Bronchus (tissue), 1 donor: ENCODE measurements around a stretch of chr13.

DNA sequence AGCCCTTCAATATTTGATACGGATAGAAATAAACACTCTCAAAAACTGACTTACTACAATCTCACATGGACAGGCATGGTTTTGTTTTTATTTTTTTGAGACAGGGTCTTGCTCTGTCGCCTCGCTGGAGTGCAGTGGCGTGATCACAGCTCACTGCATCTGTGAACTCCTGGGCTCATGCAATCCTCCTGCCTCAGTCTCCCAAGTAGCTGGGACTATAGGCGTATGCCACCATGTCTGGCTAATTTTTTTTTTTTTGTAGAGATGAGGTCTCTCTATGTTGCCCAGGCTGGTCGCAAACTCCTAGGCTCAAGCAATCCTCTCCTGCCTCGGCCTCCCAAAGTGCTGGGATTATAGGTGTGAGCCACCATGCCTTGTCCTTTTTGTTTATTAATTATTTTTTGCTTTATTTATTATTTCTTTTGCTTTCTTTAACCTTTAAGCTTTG, 51.6 kb downstream of the ELF1 start:
- PRO-cap, result no peak

DNA sequence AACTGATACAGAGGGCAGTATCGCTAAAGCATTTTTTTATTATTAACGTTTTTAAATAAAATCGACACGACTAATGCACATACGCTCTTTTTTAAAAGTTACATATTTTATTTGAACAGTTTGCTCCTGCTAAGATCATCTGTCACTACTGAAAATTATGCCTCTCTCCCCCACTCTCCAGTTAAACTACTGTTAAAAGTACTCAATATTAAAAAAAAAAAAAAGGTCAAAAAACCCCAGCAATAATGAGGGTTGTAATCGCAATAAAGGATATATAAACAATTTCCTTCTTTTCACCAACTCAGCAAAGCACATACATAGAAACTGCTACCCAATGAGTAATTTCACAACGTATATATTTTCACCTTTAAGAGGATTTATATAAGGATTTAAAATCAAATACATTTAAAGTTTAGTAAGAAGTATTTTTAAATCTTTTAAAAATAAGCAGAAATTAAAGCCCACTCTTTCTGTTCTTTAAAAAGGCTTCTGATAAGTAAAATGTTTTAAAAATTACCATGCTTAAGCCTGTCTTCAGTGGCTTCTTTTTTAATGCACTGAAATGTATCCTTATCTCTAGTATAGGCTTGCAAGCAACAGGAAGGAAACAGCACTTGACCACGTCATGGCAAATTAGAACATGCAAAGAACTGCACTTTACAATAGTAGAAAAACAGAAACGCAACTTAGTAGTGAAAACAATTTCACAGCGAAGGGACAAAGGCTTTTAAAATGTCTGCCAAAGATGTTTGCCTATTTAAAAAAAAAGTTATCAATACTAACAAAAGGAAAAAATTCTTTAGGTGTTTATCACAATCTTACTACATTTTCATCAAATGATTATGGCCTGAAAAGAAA, 36.5 kb downstream of the ELF1 start:
- PRO-cap, result bidirectional peak, plus-strand start at position 708 of the sequence, minus-strand start at position 551 of the sequence

DNA sequence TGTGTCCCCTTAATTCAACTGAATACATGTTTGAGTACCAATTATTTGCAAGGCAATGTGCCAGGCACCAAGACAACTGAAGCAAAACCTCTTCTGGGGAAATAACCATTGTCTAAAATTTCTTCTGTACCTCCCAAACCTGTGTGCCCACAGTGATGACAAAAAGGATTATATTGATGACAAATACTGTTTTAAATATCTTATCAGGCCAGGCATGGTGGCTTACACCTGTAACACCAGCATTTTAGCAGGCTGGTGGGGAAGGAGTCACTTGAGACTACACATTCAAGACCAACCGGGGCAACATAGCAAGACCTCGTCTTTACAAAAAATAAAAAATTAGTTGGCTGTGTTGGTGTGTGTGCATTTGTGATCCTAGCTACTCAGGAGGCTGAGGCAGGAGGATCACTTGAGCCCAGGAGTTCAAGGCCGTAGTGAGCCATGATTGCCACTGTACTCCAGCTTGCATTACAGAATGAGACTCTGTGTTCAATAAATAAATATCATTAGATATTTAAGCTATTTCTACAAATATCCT, 35.0 kb downstream of the ELF1 start:
- PRO-cap, result no peak

DNA sequence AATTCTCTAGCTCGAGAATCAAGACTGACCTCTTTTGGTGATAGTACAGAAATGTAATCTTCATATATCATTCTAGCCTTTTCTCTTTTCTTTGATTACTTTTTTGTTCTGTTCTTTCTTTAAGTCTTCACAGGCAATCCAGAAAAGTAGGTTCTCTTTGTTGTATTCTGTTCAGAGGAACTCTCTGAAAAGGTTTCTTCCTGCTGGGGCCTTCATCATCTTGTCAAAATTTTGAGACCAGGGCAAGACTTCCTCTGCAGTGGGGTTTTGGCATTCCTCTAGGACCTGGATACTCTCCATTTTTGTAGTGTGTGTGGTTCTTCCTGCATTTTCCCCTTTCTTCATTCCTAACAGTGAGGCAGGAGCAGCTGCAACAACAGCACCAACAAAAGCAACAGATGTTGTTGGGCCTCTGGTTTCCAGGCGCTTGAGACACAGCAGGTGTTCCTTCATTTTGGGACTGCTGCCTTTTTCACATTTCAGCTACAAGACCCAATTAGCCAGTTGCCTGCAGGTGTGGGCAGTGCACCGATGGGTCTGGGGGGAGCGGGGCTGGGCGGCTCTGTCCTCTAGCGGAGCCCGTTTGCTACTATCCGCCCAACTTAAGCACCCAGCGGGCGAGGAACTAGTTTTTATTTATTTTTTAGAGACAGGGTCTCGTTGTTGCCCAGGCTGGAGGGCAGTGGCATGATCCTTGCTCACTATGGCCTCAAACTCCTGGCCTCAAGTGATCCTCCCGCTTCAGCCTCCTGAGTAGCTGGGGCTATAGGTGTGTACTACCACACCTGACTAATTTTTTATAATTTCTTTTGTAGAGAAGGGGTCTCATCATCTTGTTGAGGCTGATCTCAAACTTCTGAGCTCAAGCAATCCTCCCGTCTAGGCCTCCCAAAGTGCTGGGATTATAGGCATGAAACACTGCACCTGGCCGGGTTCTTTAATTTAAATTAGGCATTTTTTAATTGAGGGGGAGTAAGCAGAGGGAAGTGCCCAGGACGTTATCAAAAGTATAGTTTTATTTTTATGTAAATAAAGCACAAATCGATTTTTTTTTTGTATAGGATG, 25.9 kb downstream of the ELF1 start:
- PRO-cap, result no peak

DNA sequence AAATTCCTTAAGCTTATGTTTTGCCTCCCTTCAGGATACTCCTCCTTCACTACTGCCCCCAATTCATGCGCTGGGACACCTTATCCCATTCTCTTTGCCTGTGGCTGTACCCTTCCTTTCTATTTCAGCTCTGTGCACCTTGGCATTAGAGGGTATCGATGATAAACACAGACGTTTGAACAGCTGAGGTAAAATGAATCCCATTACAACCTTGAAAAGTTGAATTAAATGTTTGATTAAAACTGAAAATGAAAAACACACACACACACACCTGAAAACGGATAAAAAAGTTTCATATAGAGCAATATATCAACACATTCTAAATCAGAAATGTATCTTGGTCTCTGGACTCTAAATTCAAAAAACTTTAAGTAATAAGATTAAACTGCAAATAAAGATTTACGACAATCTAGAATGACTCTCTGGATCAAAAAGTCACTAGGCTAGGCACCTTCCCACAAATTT, 10.0 kb upstream of the WBP4 start:
- PRO-cap, result no peak

GRCh38 chr13:41177901-41178534, 16.4 kb downstream of the KBTBD7 start:
- PRO-cap, result no peak

GRCh38 chr13:41567649-41568594, 110.6 kb downstream of the RGCC start:
- PRO-cap, result no peak

GRCh38 chr13:41647609-41648850, 190.7 kb downstream of the RGCC start:
- PRO-cap, result no peak

DNA sequence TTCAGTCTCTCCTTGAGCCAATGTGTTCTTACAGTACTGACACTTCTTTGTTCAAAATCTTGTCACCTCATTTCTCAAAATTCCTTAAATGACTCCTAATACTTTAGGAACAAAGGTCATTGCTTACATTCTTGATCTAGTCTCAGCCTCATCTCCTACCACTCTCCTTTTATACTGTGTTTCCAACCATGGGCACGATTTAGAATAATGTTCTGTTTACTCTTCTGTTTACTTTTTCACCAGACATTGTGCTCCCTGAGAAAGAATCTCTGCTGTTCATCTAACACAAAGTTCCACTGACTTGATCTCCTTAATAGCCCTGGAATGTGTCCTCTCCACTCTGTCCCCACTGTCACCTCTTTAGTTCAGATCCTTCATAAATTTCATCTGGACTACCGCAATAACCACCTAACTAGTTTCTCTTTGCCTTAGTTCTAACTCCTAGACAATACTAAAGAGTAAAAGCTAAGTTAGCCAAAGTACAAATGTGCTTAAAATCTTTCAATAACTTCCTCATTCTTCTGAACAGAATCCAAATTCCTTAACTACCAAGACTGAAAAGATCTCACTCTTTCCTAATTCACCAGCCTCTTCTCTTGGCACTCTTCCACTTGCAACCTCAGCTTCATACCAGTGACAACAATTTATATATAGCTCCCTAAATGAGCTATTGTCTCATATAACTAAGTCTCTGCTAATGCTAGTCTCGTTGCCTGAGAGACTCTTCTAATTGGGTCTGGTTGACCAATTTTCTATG, 180.1 kb downstream of the VWA8 start:
- PRO-cap, result no peak

DNA sequence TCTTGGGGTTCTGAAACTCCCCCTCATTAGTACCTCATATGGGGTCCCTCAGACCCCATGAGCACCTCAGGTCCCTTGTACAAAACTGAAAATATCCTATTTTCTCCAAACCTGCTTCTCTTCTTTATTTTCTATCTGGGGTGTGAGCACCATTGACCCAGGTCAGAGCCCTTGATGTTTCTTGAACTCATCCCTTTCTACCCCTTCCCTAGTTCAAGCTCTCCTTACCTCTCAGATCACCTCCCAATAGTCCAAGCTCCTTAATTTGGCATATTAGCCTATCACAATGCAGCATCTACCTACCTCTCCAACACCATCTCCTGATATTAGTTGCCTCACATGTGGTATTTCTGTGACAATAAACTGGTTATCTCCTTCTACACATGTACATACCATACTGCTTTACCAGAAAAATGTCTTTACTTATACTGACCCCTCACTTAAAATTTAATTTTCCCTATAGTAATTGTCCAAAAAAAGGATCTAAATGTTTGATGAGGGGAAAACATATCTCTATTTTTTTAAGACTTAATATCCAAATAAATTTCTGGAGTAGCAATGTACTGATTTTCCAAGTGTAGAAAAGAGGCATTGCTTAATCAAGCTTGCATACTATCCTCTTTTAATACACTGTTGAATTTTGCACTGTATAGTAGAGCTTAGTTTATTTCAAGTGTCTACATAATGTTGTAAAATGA, 68.1 kb downstream of the VWA8 start:
- PRO-cap, result no peak

DNA sequence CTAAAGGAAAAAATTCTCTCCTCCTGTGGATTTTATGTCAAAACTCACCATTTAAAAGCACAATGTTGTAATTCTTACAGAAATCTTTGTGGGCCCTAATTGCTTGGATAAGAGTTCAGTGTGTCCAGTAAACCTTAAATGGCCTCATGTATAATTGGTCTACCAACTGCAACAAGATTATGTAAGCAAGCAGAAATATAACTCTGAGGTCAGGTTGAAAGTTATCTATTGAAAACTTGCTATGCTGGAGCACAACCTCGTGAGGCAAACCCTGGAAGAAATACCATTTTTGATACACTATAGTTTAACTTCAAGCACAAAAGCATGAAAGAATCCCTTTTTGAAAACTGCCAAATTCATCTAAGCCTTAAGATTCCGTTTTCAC, 21.9 kb downstream of the VWA8 start:
- PRO-cap, result no peak

DNA sequence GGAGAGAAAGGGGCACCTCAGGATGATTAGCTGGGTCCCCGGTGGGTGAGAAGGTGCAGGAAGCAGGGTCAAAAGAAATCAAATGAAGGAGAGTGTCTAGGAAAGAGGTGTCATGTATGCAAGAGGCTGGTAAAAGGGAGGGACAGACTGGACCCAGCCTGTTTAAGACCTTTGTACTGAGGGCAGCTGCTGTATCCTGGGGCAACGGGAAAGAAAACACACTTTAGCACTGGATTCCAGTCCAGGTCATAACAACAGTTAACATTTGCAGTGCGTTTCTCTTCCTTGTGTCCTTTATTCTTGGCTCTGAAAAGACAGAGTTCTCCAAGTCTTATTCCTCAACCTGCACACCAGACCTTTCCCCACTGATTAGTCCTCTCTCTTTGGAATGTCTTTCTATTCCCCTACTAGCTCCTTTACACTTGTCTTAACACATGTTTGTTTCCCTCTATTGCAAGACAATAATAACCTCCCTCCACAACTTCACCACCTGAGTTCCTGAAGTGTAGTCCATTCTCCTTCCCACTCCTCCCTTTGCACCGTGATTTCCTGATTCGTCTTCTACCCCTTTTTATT, 20.0 kb upstream of the DGKH start:
- PRO-cap, result no peak

DNA sequence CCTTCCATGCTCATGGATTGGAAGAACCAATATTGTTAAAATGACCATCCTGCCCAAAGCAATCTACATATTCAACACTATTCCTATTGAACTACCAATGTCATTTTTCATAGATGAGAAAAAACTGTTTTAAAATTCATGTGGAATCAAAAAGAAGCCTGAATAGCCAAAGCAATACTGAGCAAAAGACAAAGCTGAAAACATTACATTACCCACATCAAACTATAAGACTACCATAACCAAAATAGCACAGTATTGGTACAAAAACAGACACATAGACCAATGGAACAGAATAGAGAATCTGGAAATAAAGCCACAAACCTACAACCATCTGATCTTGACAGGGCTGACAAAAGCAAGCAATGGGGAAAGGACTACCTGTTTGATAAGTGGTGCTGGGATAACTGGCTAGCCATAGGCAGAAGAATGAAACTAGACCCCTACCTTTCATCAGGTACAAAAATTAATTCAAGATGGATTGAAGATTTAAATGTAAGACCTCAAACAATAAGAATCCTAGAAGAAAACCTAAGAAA, 123.0 kb upstream of the TNFSF11 start:
- PRO-cap, result no peak

GRCh38 chr13:42524588-42525673, 49.0 kb upstream of the TNFSF11 start:
- PRO-cap, result no peak

DNA sequence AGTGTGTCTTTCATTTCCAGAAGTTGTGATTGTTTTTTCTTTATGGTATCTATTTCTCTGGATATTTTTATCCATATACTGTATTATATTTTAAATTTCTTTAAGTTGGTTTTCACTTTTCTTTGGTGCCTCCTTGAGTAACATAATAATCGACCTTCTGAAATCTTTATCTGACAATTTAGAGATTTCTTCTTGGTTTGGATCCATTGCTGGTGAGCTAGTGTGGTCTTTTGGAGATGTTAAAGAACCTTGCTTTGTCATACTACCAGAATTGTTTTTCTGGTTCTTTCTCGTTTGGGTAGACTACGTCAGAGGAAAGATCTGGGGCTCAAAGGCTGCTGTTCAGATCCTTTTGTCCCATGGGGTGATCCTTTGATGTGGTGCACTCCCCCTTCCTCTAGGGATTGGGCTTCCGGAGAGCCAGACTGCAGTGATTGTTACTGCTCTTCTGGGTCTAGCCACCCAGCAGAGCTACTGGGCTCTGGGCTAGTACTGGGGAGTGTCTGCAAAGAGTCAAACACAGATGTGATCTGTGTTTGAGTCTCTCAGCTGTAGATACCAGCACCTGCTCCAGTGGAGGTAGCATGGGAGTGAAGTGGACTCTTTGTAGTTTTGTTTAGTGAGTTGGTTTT, 34.2 kb downstream of the DNAJC15 start:
- PRO-cap, result no peak

DNA sequence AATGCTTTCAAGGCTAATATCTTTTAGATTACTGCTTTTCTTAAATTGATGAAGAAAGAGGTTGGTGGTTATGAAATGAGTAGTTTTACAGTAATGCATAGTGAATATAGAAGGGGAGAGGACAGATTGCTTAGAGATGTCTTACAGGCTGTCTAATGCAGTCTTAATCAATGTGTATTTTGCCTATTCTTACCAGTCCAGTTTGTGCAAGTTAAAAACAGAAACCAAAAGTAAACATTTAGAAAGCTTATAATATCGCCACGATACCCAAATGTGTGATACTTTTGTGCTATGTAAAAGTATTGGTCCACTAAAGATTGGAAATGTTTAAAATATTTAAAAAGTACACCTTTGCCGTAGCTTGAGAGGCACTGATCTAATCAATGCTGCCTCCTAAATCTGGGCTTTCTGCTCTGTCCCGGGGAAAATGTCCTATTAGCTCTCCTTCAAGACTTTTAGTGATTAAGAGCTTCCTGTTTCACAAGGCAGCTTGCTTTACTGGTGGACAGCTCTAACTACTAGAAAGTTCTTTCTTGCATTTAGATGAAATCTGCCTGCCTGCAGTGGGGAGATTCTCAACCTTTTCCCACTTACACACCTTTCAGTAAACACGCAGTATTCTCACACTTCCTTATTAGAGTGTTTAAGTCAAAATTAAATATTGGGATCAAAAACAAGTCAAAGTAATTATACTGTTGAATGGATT, 64.7 kb downstream of the DNAJC15 start:
- PRO-cap, result unidirectional peak, minus-strand start at position 457 of the sequence

GRCh38 chr13:43327525-43328065, 304.2 kb downstream of the DNAJC15 start:
- PRO-cap, result no peak

- PRO-cap, result no peak
Measured at GRCh38 chr13:43975350-43976096, 95.8 kb downstream of the LACC1 start.

- PRO-cap, result no peak
Measured at GRCh38 chr13:44103609-44104330, 57.3 kb downstream of the SMIM2 start.

GRCh38 chr13:44270867-44271586, 102.6 kb upstream of the SERP2 start:
- PRO-cap, result no peak